GM19240 (cell line): ENCODE measurements around a stretch of chr11.

- RRBS, result no CpG with 5 or more reads among the region's 8 CpGs
Observed at GRCh38 chr11:117313016-117313555, 3.0 kb downstream of the BACE1 start.

DNA sequence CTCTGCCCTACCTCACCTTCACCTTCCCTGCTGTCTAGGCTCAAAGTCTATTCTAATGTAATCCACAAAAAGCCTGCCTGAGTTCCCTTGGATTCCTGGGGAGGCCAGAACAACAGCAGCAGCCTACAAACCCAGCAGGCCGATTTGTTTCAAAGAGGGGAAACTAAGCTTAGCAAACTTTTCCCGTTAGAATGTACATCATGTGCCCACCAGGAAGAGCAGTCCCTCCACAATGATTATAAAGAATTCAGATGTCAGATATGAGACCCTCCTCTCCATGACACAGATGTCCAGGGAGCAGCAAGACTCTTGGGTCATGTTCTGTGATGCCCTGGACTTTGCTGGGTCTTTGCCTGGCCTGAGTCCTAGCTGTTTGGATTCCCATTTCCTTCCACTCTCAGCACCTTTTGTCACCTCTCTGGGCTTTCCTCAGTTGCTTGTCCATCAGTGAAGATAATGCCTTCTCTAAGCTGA is 117.4 kb downstream of the DSCAML1 start:
- RRBS, result no CpG with 5 or more reads among the region's 2 CpGs

DNA sequence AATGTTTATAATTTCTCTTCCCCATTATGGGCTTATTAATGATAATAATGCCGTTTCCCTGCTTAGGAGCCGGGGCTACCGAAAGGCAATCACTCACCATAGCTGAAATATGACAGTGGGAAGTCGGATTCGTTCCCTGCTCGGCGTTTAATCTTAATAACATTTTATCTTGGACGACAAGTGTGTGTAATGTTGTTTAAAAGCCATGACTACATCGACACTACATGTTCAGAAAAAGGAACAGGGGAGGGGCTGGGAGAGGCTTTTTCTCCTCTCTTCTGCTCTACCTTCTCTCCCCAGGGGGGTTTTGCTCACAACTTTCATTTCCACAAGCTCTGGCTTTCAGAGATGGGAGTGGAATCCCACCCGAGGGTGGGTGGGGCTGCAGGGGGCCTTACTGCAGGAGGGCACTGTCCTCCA is 105.5 kb downstream of the DSCAML1 start:
- RRBS, result no CpG with 5 or more reads among the region's 10 CpGs

GRCh38 chr11:117795796-117796463 is 1.1 kb downstream of the DSCAML1 start:
- RRBS, result 19% methylated on average over 14 of the region's 46 CpGs

DNA sequence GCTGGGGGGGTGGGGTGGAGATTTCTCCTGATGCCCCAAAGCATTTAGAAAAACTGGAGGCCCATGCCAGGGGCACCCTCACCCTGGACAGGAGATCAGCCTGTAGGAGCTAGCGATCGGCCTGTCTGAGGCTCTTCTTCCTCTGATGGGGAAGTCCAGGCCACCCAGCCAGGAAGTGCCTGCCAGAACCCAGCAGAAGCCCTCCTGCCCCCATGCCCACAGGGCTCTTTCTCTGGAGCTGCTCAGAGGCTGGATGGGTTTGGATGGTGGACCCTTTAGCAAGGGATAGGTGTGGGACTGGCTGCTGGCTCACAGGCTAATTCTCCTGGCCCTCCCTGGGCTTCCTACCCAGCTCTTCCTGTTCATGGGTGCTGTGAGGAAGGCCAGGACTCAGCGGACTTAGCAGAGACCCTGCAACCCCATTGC is 7.7 kb downstream of the FXYD2 start:
- RRBS, result no CpG with 5 or more reads among the region's 3 CpGs

DNA sequence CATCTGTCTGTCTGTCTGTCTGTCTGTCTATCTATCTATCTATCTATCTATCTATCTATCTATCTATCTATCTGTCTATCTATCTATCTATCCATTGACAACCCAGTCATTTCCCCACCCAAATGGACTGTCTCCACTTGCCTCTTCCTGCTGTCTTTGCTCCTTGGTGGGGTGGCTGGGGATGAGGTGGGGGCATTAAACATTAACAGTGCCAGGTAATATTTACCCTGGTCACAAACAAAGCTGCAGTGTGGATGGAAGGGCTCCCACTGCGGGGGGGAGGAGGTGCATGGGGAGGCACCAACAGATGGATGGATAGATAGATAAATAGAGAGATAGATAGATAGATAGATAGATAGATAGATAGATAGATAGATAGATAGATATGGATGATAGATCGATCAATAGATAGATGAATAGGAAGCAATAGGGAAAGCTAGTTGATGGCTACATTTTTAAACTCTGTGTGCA is 2.2 kb upstream of the FXYD2 start:
- RRBS, result no CpG with 5 or more reads among the region's 2 CpGs

DNA sequence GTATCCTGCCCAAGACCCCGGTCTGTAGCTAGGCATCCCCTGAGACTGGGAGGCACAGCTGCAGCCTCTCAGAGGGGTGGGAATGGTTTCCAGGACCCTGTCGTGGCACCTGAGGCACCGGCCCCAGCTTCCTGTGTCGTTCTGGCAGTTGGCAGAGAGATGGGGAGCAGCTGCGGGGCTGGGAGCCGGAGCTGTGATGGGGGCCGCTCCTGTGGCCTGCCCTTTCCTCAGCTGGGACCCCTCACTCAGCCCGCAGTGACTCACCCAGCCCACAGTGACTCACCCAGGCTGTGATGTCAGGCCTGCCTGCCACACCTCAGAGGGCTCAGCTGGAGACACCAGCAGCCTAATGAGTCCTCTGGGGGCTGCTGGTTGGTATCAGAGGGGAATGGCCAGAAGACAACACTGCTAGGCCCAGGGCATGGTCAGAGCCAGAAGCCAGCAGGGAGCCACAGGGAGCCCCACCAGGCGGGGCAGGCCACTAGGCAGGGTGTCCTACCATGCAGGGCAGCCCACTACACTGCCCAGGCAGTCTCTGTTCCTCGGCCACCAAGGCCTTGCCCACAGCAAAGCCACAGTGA is 4.1 kb upstream of the FXYD2 start:
- RRBS, result 11% methylated on average over 6 of the region's 10 CpGs

DNA sequence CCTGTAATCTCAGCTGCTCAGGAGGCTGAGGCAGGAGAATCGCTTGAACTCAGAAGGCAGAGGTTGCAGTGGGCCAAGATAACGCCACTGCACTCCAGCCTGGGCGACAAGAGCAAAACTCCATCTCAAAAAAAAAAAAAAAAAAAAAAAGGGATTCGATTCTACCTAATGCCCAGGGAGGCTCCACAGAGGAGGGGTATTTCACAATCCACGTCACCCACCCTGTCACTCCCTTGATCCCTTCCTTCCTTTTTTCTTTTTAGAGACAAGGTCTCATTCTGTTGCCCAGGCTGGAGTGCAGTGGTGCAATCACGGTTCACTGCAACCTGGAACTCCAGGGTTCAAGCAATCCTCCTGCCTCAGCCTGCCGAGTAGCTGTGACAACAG is 11.5 kb upstream of the FXYD2 start:
- RRBS, result no CpG with 5 or more reads among the region's 7 CpGs

DNA sequence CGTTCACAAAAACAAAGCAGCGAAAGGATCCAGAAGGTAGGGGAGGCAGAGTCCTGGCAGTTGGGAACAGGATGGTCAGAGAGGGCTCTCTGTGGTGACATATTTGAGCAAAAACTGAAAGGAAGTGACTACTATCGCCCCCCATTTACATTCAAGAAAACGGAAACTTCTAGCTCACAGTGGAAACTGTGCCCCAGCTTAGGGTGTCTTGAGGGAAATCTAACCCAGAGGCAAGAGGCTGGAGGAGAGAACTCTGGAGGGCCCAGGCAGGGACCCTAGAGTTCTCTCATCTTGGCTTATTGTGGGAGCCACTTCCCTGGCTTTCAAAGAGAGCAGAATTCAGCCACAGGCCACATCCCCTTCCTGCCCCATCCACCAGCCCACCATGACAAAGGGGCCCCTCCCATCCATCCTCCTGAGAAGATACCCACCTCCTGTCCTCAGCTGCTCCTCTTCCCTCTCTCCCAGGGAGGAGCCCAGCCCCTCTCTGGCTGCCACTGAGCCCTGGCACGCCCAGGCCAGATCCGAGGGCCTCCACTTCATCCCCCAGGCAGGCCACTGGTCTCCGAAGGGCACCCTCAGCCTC is 1.5 kb upstream of the TMPRSS13 start:
- RRBS, result no CpG with 5 or more reads among the region's 7 CpGs

DNA sequence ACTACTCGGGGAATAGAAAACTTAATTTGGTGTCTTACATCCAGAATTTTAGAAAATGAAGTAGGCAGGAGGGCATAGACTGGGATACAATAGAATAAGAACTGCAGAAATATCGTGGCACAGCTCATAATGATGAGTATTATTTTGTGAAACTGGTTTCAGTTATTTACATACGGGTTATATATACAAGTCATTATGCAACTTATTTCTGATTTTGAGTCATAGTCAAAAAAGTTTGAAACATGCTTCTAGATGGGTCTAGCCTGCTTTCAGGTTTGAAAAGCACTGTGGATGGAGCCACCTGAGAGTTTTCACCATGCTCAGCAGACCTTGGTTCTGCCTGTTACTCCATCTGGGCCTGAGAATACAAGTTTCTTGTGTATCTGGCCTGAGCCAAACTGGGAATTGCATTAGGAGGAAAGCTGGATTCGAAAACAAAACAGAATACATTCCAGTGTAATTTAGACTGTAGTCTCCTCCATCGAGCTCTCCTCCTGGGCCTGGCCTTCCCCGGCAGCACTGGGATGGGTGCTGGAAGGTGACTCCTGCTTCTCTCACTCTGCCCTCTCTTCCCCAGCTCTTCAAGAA is 12.0 kb downstream of the IL10RA start:
- RRBS, result no CpG with 5 or more reads among the region's 6 CpGs

DNA sequence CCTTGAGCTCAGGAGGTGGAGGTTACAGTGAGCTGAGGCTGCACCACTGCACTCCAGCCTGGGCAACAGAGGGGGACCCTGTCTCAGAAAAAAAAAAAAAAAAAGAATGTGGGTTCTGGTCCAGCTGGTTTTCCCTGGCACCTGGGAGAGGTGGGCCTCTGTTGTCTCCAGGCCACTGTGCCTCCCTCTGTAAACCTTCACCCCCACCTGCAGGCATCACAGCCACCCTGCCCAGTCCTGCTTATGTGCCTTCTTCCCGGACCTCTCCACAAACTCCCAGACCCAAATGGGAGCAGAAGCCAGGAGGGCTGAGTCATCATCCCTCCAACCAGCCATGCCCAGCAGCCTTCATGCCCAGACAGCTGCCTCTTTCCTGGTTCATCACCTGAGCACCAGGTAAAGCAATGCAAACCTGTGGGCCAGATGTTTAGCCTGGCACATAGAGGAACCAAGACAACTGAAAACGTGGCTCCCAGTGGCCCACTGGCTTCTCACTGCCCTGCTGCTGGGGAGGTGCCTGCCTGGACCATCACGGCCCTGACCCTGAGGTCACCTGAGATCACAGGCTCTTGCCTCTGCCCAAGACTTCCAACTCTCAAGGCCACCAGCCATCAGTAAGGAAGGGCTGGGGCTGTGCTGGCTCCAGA is 2.1 kb upstream of the TMPRSS4 start:
- RRBS, result no CpG with 5 or more reads among the region's 3 CpGs

- RRBS, result no CpG with 5 or more reads among the region's 10 CpGs
Observed at GRCh38 chr11:118194911-118195687, 18.7 kb upstream of the SCN2B start.

GRCh38 chr11:118223487-118224373 is 1.1 kb downstream of the JAML start:
- RRBS, result no CpG with 5 or more reads among the region's 8 CpGs

GRCh38 chr11:118231301-118231900 is 6.6 kb upstream of the JAML start:
- RRBS, result no CpG with 5 or more reads among the region's 1 CpG

GRCh38 chr11:118262285-118262831 is 1.7 kb downstream of the MPZL2 start:
- RRBS, result no CpG with 5 or more reads among the region's 12 CpGs

- RRBS, result no CpG with 5 or more reads among the region's 10 CpGs
Observed at GRCh38 chr11:118338433-118339021, 4.0 kb downstream of the CD3D start.

DNA sequence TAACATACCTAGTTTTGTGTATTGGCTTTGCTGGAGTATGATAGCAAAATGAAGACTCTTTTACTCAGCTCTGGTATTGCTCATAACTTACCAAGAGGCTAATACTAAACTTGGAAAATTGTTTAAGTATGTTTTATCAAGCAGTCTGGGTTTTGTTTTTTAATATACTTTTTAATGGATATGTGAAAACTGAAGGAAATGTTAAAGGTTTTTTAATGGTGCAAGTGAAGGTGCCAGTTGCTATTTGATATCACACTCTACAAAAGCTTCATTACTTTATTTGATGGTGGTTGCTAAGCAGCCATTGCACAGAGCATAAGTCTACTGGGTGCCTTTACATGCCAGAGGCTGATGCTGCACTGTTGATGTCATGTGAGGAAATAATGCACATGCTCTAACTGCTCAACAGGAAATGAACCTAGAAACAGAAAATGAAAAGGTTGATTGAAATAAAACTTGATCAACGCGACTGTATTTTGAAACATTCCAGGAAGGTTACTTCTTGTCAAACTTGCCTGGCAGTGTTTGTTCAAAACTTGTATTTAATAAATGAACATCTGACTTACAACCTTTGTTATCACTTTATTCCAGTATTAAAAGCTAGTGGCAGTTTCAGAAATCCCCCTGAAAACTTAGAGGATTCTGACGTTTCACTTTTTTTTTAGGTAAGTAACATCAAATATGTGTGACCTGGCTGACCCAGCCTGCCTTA is 2.6 kb upstream of the ATP5MG start:
- RRBS, result no CpG with 5 or more reads among the region's 3 CpGs

DNA sequence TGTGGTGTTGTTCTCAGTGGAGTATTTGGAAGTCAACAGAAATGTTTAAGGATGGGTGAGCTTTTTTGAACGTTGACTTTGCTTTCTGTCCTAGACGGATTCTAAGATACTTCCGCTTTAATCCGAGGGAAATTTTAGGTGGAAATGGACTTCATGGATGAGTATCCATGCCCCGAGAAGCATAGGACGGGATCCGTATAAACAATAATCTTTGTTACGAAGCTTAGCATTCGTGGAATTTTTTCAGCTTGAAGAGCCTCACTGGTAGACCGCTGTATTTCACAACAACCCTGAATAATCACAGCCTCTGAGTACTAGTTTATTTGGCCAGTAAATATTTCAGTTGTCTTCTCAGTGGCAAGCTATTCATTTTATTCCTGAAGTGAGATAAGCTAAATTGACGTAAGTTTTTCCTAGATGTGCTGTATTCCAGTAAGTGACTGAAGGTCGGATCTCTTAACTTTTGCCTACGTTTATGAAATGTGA is 756 bp downstream of the ATP5MG start:
- RRBS, result no CpG with 5 or more reads among the region's 13 CpGs

DNA sequence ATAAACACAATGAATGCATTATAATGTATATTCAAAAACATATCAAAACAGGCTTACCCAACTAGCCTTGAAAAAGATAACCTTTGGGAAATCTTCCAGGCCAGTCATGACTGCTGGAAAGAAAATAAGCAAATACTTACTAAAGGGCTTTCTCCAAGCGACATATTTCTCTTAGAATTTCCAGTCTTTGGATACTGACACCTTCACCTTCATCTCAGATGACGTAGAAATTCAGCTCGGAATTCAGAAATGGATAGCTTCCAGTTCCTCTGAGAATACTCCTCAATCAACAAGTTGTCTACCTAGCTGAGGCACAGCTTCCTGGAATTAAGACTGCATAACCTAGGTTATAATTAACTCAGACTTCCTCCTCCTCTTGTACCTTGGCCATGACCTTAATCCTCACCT is 17.2 kb downstream of the ATP5MG start:
- RRBS, result no CpG with 5 or more reads among the region's 3 CpGs

GRCh38 chr11:118503571-118505017 is 23.2 kb upstream of the TTC36 start:
- RRBS, result no CpG with 5 or more reads among the region's 13 CpGs